Measurements from ENCODE around the gene ANKS6.

GRCh38 chr9:98075813-98076391, 19.4 kb downstream of the NANS start:
- PRO-cap: no peak

- PRO-cap: no peak
Measured at GRCh38 chr9:98082861-98083671, 26.5 kb downstream of the NANS start.

DNA sequence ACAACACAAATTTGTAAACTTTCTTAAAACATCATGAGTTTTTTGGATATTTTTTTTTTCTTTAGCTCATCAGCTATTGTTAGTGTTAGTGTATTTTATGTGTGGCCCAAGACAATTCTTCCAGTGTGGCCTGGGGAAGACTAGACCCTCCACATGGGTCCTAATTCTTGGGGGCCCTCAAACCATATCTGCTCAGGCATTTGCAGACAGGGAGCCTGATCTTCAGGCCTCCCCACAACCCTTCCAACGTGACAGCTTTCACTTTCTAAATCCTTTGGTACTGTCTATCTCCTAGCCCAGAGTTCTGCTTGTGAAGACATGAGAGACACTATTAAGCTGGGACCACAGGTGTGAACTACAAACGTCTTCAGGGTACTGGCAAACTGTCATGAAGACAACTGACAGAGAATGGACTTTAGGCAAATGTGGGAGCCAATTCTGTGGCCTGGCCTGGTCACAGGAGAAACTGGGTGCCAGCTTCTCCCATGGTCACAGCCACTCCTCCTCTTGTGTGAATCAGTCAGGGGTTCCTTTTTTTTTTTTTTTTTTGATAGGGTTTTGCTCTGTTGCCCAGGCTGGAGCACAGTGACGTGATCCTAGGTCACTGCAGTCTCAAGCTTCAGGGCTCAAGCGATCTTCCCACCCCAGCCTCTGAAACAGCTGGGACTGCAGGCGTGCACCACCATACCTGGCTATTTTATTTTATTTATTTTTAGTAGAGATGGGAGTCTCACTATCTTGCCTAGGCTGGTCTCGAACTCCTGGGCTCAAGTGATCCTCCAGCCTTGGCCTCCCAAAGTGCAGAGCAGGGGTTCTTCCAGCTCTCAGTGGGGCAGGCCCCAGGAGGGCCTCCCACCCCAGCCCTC, 10.4 kb downstream of the TRIM14 start:
- PRO-cap: no peak

- PRO-cap: no peak
Measured at GRCh38 chr9:98177003-98177422, 15.4 kb downstream of the CORO2A start.

DNA sequence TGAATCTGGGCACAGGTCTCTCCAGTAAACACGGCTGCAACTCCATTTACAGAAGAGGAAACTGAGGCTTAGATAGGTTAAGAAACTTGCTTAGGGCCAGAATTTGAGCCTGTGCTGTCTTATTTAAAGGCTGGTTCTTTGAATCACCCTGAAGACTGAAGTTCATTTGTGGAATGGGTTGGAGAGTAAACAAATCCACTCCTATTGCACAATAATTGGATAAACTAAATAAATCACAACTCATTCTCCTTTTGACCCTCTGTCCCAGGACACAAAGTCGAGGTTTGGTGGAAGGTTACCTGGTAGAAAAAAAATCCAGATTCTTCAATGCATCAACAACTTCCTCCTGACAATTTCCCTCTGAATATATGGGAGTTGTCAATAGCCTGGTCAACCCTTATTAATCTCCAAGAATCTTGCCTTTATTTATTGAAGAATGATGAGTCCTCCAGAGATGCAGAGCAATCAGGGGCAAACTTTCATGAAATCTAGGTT, 28.9 kb downstream of the TBC1D2 start:
- PRO-cap: no peak

DNA sequence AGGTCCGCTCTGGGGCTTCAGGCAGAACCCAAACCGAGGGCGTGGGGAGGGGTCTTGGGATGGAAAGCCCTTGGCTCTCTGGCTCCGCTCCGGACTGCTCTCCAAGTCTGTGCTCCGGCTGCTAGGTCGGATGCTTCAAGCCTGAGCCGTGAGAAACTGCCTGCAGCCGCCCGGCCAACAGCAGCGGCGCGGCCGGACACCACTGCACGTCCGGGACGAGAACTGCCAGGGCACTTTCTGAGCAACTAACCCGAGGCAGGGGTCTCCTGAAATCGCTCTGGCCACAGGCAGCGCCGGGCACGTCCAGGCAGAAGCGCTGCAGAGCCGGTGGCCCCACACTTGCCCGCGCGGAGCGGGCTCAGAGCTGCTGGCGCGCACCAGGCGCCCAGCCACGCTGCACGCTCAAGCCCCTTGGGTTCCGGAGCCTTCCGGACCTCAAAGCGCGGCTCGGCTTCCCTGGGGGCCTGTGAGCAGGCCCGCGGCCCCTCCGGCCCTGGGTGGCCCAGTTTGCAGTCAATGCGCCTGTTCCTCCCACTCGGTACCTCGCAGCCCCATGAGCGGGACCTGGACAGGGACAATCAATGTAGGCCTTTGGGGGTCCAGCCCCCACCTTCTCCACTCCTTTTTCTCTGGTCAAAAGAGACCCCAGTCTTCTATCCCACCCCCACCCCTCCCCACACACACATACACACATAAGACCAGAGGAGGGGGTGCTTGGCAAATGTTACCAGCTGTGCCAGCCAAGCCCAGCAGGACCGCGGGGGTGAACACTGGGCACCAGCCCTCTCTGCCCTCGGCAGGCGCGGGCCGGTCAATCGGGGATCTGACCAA, 1.0 kb downstream of the GABBR2 start:
- PRO-cap: no peak

DNA sequence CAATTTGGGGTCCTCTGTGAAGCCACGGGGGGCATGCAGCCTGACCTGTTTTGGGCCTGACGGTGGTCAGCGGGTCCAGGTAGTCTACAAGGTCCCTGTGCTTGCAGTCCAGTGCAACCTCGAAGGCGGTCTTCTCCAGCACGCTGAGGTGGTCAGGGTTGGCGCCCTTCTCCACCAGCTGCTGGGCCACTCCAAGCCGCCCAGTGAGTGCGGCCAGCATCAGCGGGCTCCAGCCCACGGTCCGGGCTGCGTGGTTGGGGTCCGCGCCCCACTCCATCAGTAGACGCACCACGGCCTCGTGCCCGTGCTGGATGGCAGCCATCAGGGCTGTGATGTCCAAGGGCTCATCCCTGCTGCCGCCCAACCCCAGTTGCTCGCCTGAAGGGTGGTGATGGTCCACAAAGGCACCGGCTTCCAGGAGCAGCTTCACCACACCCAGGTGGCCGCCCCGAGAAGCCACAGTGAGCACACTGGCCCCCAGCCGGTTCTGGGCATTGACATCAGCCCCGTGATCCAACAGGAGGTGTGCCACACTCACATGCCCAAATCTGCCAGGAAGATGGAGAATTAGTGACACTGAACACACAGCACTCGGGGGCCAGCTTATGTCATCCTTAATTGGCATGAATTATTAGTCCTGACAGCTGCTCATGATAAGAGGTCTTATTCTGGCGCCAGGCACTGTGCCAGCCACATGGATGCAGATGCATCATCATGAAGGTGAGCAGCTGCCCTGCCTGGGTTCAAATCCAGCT, 6.1 kb downstream of the ANKS6 start:
- PRO-cap: no peak

GRCh38 chr9:98795981-98797261, at the start of gene ANKS6:
Gene ANKS6, minus strand, starts transcription at chr9:98796555.
- PRO-cap: bidirectional peak, plus-strand start at chr9:98796657, minus-strand start at chr9:98796515

DNA sequence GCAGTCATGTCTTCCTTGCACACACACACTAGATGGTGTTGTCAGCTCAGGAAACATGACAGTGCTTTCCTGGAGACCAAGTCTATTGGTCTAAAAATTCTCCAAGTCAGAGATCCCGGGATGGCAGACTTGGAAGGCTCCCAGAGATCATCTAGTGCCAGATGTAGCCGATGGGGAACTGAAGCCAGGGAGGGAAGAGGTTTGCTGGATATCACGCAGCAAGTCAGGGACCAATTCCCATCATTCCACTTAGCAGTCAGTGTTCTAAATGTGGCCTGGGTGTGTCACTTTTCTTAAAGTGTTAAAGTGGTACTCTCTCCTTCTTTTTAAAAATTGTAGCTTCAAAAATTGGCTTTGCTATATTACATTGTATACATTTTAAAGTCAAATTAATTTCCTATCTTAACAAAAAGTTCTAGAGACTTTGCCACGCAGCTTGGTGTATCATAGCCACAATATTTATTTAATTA, 53.6 kb downstream of the GALNT12 start:
- PRO-cap: no peak

- PRO-cap: no peak
Measured at GRCh38 chr9:98916489-98917074, 27.1 kb upstream of the COL15A1 start.

DNA sequence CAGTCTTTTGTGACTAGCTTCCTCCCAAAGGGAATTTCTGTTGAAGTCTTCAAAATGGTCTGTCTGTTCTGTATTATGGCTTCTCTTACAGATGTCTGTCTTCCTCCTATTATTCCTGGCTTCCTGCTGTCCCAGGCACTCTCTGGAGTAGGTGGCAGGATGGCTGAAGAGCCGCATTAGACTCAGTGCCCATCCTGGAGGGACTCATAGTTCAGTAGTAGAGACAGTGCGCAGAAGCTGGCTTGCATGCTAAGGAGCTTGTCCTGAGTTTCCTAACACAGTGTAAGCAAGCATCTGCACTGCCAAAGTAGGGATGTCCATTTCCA, 10.1 kb downstream of the COL15A1 start:
- PRO-cap: no peak

GRCh38 chr9:98972642-98973303, 29.1 kb downstream of the COL15A1 start:
- PRO-cap: no peak

DNA sequence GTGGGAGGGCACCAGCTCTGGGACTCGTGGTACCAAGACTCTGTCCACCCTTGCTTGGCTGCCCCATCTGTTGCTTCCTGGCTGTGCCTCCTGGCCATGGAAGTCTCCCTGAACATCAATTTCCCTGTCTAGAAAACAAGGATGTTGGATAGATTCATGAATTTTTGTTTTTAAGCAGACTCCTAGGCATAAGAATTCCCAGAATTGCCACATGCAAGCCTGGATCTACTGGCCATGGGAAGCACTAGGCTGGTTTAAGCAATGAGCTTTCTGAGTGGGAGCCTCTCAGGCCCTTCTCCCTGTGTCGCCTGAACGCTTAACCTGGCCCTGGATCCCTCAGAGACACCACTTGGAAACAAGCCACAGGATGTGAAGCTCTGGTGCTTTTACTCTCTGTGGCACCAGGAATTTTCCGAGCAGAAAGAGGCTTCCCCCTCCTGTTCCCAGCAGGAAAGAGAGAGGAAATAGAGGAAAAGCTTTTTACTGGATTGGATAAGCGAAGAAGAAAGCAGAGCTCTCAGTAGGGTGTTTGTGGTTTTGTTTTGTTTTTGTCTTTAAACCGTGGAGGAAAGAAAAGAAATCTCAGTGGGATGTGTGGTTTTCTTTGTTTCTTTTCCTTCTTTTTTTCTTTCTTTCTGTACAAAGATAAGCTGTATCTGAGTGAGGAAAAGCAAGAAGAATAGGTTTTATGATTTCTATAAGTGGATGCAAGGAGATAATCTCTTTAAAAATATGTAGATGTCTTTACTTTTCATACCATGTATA, 34.5 kb downstream of the COL15A1 start:
- PRO-cap: no peak

- PRO-cap: no peak
Measured at GRCh38 chr9:99019704-99020268, 76.1 kb downstream of the COL15A1 start.

- PRO-cap: no peak
Measured at GRCh38 chr9:99040878-99041685, 63.8 kb upstream of the TGFBR1 start.

- PRO-cap: no peak
Measured at GRCh38 chr9:99071169-99071916, 33.6 kb upstream of the TGFBR1 start.

DNA sequence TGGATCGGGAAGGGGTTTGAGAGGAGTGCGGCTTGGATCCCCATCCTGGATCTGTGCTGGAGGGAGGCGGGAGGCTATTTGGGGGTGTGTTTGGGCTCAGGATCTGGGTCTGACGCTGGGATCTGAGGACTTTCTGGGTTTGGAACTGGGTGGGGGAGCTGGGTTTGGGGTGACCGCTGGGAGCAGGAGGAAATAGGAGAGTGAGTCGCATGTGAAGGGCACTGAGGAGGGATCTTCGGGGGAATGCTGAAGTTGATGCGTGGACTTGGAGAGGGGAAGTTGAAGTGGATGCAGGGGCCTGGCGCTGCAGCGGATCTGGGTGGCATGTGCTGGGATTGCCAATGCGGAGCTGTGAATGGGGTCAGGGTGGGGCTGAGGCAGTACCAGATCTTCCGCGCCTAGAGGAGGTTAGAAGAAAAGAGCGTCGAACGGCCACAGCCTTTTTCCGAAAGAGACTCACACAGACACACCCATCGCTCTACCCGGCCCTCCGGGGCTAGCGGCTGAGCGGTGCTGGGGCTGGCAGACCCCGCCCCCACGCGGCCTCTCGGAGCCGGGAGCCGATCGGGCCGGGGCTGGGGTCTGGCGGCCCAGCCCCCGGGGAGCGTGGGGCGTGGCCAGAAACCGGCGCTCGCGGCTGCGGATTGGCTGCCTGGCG, 464 bp upstream of the TGFBR1 start:
- PRO-cap: bidirectional peak, plus-strand start outside the sequence, minus-strand start at position 470 of the sequence

- PRO-cap: no peak
Measured at GRCh38 chr9:99105768-99106268, 905 bp downstream of the TGFBR1 start.

GRCh38 chr9:99590767-99591402, 230.8 kb upstream of the NR4A3 start:
- PRO-cap: no peak

DNA sequence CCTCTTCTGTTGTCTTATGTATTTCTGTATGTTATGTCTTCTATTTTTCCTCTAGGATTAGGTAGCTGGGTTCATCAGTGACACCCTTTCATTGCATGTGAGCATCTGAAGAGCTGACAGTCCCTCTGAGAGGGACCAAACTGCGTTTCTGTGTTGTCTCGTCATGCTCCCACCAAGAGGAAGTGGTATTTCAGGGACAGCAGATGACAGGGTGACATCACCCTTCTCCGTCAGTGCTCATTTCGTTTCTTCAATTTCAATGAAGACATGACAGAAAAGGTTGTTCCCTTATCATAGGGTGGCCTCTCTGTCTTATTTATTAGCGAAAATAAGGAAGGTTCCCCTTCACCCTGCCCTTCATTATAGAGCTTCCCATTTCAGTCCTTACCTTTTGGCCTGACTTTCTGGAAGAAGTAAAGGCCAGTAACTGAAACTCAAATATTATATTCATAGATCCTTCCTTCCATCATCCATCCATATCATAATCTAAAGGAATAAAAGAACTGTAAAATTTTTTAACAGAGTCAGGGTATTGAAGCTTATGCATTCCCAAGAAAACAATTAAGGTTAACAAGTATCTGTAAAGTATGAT, 225.8 kb upstream of the NR4A3 start:
- PRO-cap: no peak

Data from mesenteric fat pad (tissue), 1 donor.